ENCODE data around the genes OR11H12, OR4M1, OR4K13, EDDM3A and RNASE3.

DNA sequence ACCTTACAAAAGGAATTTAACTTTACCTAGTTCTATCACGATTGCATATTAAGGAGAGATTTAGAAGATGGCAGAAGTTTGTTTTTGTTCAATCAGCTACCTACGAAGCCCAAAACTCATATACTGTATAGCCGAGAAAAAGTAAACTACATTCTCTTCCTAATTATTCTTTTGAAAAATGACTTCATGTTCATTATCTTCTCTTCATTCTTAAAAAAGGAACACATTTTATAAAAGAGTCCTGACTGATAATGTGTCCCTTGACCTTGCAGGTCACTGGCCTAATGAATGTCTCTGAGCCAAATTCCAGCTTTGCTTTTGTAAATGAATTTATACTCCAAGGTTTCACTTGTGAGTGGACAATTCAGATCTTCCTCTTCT is at the start of gene OR11H12:
OR11H12 (plus strand) TSS at position 252 of the 381 bp plus-strand sequence.
- RRBS, result no CpG with 5 or more reads among the region's 3 CpGs

- RRBS, result no CpG with 5 or more reads among the region's 1 CpG
Measured at GRCh38 chr14:19773185-19773668, at the start of gene OR4M1. Gene OR4M1 (plus strand): TSS chr14:19773504.

DNA sequence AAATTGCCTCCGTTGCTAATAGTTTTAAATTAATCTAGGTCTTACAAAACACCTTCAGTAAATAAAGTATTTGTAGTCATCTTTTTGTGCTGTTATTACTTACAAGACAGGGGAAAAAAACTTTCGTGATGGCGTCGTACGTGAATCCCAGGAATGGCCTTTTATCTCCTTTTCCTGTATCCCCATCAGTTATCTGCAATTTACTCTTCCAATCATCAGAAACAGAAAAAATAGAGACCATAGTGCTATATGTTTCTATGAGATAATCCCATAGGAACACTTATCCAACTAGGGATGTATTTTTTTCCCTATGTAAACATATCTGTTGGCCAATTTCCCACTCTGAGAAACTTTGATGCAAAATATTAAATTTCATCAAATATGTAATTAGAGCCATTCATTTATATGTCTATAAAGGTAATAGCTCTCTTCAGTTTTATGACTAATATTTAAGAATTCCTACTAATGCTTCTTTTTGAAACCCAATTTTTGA is at the start of gene OR4K13:
OR4K13 (minus strand) TSS at position 204 of the 493 bp plus-strand sequence.
- RRBS, result no CpG with 5 or more reads among the region's 5 CpGs

- RRBS, result no CpG with 5 or more reads among the region's 1 CpG
Measured at GRCh38 chr14:20145201-20145619, 6.6 kb downstream of the OR4N5 start.

GRCh38 chr14:20341959-20342416 is 1.4 kb upstream of the PARP2 start:
- RRBS, result no CpG with 5 or more reads among the region's 14 CpGs

- RRBS, result no CpG with 5 or more reads among the region's 11 CpGs
Measured at GRCh38 chr14:20376130-20376739, 32.8 kb downstream of the PARP2 start.

DNA sequence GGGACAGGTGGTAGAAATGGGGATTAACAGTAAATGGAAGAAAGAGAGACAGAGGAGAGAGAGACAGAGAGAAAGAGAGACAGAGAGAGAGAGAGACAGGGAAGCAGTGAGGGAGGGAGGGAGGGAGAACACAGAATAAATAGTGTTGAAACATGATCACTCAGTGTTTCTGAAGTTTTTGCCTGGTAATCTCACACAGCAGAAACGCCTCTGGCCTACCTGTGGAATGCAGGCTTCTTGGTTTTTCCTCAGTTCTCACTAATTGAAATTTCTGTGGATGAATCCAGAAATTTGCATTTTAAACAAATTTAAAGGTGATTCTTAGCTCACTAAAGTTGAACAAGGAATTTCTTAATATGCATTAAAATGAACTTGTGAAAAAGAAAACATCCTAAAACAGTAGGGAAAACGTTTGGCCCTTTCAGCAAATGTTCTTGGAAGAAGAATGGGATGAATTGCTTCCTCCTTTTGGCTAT is 31.8 kb downstream of the RNASE12 start:
- RRBS, result no CpG with 5 or more reads among the region's 2 CpGs

GRCh38 chr14:20690996-20691196 is 2.3 kb downstream of the ANG start:
- RRBS, result no CpG with 5 or more reads among the region's 2 CpGs

- RRBS, result no CpG with 5 or more reads among the region's 4 CpGs
Measured at GRCh38 chr14:20745689-20745955, at the start of gene EDDM3A. Gene EDDM3A (plus strand): TSS chr14:20745887.

DNA sequence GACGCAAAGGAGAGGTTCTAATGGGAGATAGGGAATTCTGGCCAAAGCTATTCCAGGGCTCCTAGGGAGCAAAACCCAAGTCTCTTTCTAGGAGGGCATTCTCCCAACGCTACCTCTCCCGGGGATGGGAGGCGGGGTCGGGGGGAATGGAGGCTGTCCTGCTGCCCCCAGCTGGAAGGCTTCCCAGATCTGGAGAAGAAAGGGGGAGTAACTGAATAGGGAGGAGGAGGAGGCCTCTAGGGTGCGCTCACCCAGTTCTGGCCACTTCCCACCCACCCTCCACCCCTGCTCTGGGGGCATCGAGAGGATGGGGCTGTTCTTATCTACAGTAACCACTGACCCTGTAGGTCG is 525 bp upstream of the RNASE1 start:
- RRBS, result no CpG with 5 or more reads among the region's 8 CpGs

GRCh38 chr14:20891316-20891641 is at the start of gene RNASE3:
Gene RNASE3 (plus strand): TSS chr14:20891385.
- RRBS, result no CpG with 5 or more reads among the region's 3 CpGs

GRCh38 chr14:20971299-20972083 is 16.2 kb downstream of the RNASE2 start:
- RRBS, result no CpG with 5 or more reads among the region's 36 CpGs

- RRBS, result 22% methylated on average over 1 of the region's 8 CpGs
Measured at GRCh38 chr14:21038802-21039603, 3.2 kb upstream of the RNASE7 start.

GRCh38 chr14:21059857-21060310 is 2.3 kb downstream of the RNASE8 start:
- RRBS, result no CpG with 5 or more reads among the region's 3 CpGs

GRCh38 chr14:21068787-21069200 is 1.3 kb upstream of the ARHGEF40 start:
- RRBS, result 4% methylated on average over 17 of the region's 26 CpGs

DNA sequence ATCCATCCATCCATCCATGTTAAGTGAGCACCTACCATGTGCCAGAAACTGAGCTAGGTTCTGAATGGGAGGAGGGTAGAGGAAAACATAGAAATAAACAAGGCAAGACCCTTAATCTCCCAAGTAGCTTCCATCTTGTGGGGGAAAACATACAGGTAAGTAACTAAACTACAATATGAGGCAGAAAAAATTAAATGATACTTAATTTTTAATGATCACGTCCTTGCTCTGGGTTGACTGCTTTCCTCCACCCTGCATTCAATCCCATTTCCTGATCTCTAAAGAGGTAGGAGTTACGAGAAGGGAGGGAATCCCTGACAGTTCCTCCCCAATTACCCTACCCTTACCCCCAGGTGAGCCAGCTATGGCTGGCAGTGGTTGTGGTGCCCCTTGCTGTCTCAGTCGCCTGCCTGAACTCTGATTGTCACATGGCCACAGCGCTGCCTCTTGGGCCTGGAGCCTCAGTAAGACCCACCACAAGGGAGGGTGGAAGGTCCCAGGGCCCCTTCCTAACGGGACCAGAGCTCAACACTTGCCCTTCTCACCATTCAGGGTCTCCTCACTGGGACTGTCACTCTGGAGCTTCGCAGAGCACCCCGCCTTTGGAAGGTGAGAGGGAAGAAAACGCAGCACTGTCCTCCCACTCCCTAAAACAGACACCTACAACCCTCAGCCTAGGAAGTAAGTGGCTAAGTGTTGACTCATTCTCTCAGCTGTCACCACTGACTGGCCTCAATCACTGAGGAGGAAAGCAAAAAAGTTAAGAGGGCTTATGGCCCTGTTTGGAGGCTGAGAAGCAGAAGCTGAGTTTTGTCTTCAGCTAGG is 858 bp downstream of the TMEM253 start:
- RRBS, result no CpG with 5 or more reads among the region's 8 CpGs

GRCh38 chr14:21202158-21203136 is 46.6 kb upstream of the OR5AU1 start:
- RRBS, result no CpG with 5 or more reads among the region's 7 CpGs

- RRBS, result no CpG with 5 or more reads among the region's 1 CpG
Measured at GRCh38 chr14:21203370-21203924, 47.6 kb upstream of the OR5AU1 start.

GRCh38 chr14:21210768-21212000 is 55.3 kb upstream of the OR5AU1 start:
- RRBS, result no CpG with 5 or more reads among the region's 12 CpGs

DNA sequence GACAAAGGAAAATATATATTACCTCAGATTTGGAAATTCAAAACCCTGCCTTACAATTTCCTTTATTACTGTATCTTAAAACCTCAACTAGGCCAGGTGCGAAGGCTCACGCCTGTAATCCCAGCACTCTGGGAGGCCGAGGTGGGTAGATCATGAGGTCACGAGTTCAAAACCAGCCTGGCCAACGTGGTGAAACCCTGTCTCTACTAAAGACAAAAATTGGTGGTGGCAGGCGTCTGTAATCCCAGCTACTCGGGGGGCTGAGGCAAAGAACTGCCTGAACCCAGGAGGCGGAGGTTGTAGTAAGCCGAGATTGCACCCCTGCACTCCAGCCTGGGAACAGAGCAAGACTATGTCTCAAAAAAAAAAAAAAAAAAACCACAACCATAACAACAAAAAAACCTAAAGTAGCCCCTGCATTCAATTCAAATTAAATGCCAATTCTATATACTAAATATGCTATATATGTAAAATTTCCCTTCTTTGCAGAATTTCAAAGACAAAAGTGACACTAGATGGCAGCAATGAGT is 28.3 kb downstream of the HNRNPC start:
- RRBS, result no CpG with 5 or more reads among the region's 9 CpGs